SK-MEL-5 (cell line): ENCODE measurements around the gene MAOA.

DNA sequence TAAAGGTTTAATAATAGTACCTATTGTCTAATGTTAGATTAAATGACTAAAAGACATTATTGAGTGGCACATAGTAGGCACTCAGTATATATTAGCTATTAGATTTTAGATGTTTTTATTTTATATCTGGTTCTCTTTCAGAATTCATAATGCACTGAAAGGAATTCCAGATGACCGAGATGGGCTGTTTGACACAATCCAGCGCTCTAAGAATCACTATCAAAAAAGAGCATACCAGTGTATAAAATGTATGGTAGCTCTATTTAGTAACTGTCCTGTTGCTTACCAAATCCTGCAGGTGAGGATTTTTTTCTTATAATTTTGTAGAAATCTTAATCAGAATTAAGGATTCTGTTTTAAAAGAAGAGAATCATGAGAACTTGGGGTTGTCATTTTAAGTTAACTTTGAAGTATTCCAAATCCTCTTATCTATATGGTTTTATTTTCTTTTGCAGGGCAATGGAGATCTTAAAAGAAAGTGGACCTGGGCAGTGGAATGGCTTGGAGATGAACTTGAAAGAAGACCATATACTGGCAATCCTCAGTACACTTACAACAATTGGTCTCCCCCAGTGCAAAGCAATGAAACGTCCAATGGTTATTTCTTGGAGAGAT lies 104.7 kb upstream of the DDX3X start:
RAMPAGE:
- cytosol, long total RNA: no peak
- long total RNA: no peak
- nucleus, long total RNA: no peak

RAMPAGE:
- cytosol, long total RNA: no peak
- long total RNA: no peak
- nucleus, long total RNA: no peak
Measured at GRCh38 chrX:41275437-41276700, 58.1 kb upstream of the DDX3X start.

GRCh38 chrX:41302951-41303370 lies 31.0 kb upstream of the DDX3X start:
RAMPAGE:
- cytosol, long total RNA: no peak
- long total RNA: no peak
- nucleus, long total RNA: no peak

GRCh38 chrX:41353302-41353976 lies 19.5 kb downstream of the DDX3X start:
RAMPAGE:
- cytosol, long total RNA: no peak
- long total RNA: no peak
- nucleus, long total RNA: no peak

DNA sequence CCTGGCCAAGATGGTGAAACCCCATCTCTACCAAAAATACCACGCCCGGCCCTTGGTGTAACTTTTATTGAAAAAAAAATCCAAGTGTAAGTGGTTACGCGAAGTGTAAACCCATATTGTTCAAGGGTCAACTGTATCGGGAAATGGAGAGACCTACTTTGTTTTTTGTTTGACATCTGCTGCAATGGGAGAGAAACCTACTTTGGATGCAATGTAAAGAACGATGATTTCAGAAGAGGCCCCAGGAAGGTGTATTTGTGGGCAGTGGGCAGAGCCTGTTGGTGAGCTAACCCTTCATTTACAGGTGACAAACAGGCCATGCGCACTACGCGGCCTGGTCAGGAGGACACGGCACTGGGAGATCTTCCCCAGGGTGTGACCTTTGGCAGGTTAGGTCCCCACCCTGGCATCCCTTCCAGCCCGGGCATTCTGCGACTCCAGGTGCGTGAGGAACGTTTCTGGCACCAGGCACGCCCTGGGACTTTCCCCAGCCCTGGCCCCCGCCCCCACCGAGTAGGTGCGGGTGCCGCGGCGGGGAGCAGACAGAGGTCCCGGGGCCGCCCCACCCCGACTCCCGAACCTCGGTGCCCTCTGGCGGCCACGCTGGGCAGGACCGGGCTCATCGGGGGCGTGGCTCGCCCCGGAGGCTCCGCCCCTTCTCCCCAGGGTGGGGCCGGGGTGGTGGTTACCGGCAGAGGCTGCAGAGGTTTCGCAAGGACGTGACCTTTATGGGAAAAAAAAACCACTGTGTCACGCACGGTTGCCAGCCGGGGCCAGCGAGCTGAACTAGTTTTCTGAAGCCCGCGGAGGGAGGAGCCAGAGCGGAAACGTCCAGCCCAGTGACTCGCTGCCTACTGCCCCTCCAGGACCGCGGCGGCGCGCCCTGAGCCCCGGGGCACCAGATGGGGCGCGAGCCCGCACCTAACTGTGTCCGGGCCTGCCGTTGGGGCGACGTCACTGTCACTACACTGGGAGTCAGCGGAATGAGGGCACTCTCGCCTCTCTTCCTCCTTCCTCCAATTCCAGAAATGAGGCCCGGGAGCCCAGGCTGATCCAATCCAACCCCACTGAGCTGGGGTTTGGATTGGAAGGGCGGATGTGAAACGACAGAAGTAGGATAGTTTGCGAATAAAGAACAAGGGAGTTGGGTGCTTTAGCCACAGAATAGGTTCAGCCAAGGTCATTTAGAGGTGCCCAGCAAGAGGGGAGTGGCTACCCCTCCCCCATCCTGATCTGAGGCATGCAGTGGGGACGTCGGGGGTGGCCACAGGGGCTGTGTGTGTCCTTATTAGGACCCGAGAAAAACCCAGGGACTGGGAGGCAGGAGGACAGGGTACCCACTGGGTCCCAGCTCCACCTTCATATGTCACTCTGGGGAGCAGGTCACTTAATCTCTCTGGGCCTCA lies 4.9 kb upstream of the NYX start:
RAMPAGE:
- cytosol, long total RNA: no peak
- long total RNA: no peak
- nucleus, long total RNA: no peak

RAMPAGE:
- cytosol, long total RNA: no peak
- long total RNA: no peak
- nucleus, long total RNA: no peak
Measured at GRCh38 chrX:41573145-41573878, 115.5 kb upstream of the GPR34 start.

GRCh38 chrX:41899259-41899884 lies 24.0 kb downstream of the CASK start:
RAMPAGE:
- cytosol, long total RNA: no peak
- long total RNA: no peak
- nucleus, long total RNA: no peak

GRCh38 chrX:41924333-41924827 lies 1.0 kb upstream of the CASK start:
RAMPAGE:
- cytosol, long total RNA: no peak
- long total RNA: no peak
- nucleus, long total RNA: no peak

DNA sequence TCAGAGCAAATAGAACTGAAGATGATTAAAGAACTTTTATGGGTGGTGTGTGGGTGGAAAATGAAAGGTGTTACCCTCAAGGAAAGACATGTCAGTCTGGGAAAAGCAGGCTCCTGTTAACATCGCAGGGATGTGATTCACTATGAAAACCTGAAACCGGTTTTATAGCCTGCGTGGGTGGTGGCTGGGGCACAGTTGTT lies 61.2 kb upstream of the CASK start:
RAMPAGE:
- cytosol, long total RNA: no peak
- long total RNA: no peak
- nucleus, long total RNA: no peak

GRCh38 chrX:42531490-42531827 lies 246.5 kb downstream of the PPP1R2C start:
RAMPAGE:
- cytosol, long total RNA: no peak
- long total RNA: no peak
- nucleus, long total RNA: no peak

DNA sequence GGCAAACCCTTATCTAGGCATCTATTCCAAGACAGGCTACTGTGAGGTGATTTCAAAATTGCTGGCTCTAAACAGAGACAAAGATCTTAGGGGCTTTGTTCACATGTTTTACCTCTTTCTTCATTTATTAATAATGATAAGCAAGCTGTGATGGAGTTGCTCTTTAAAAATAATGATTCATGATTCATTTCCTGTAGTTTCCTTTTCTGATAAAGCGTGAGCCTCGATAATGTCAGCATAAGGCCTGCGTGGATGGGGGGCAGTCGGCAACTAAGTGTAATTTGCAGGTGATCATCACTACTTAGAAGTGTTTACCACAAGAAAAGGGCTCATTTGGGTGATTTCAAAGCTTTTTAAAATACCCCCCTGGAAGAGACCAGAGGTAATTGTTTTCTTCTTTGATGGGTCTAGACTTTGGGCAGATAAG lies 170.7 kb upstream of the PPP1R2C start:
RAMPAGE:
- cytosol, long total RNA: no peak
- long total RNA: no peak
- nucleus, long total RNA: no peak

GRCh38 chrX:43176616-43177065 lies 398.7 kb upstream of the PPP1R2C start:
RAMPAGE:
- cytosol, long total RNA: no peak
- long total RNA: no peak
- nucleus, long total RNA: no peak

GRCh38 chrX:43655978-43656804 lies at the start of gene MAOA:
TSS of gene MAOA (plus strand) at chrX:43656299.
RAMPAGE:
- cytosol, long total RNA: no peak
- long total RNA: no peak
- nucleus, long total RNA: no peak

RAMPAGE:
- cytosol, long total RNA: no peak
- long total RNA: no peak
- nucleus, long total RNA: no peak
Measured at GRCh38 chrX:43693880-43694563, 37.9 kb downstream of the MAOA start.

GRCh38 chrX:43703009-43703569 lies 47.0 kb downstream of the MAOA start:
RAMPAGE:
- cytosol, long total RNA: no peak
- long total RNA: no peak
- nucleus, long total RNA: no peak

DNA sequence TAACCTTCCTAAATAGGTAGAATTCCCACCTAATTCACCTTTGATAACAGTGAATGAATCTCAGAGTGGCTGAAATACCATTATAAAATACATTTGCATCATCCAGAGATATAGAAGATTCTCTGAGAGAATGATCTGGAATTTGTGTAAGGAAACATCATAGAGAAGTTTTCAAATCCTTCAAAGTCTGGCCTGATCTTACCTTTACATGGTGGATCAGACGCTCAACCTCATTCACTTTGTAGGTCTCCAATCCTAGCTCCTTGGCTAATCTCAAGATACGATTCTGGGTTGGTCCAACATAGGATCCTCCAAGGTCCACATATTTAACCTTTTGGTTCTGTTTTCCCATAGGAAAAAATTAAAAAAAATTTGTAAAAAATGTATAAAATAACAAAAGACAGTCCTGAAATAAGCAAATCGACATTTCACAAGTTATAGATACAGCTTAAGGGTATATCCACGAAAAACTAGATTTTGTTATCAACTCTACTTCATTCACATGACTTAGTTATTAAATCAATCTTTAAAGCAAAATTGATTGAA lies 43.5 kb downstream of the MAOB start:
RAMPAGE:
- cytosol, long total RNA: no peak
- long total RNA: no peak
- nucleus, long total RNA: no peak

GRCh38 chrX:44891353-44892001 lies 18.5 kb downstream of the KDM6A start:
RAMPAGE:
- cytosol, long total RNA: no peak
- long total RNA: no peak
- nucleus, long total RNA: no peak

GRCh38 chrX:44915699-44916033 lies 42.7 kb downstream of the KDM6A start:
RAMPAGE:
- cytosol, long total RNA: no peak
- long total RNA: no peak
- nucleus, long total RNA: no peak

DNA sequence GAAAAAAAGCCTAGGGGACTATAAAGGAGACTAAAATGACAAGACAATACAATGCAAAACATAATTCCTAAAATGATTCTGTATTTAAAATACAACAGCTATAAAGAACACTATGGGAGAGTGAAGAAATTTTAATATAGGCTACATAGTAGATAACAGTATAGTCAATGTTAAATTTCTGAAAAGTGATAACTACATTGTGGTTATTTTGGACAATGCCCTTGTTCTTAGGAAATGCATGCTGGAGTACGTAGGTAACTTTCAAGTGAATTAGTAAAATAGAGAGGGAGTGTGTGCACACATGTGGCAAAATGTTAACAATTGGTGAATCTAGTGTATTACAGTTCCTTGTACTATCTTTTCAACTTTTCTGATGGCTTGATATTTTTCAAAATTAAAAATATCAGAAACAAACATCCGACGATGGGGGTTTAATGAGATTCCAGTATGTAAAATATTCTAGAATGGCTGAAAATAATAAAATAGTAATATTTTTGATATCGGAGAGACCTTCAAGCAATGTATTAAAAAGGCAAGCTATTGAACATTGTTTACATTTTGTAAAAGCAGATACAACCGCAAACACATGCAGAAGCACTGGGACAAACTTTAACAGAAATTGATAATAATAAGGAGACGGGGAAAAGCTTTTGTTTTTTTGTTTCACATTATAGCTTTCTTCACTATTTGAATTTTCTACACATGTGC lies 55.2 kb downstream of the KDM6A start:
RAMPAGE:
- cytosol, long total RNA: no peak
- long total RNA: no peak
- nucleus, long total RNA: no peak

DNA sequence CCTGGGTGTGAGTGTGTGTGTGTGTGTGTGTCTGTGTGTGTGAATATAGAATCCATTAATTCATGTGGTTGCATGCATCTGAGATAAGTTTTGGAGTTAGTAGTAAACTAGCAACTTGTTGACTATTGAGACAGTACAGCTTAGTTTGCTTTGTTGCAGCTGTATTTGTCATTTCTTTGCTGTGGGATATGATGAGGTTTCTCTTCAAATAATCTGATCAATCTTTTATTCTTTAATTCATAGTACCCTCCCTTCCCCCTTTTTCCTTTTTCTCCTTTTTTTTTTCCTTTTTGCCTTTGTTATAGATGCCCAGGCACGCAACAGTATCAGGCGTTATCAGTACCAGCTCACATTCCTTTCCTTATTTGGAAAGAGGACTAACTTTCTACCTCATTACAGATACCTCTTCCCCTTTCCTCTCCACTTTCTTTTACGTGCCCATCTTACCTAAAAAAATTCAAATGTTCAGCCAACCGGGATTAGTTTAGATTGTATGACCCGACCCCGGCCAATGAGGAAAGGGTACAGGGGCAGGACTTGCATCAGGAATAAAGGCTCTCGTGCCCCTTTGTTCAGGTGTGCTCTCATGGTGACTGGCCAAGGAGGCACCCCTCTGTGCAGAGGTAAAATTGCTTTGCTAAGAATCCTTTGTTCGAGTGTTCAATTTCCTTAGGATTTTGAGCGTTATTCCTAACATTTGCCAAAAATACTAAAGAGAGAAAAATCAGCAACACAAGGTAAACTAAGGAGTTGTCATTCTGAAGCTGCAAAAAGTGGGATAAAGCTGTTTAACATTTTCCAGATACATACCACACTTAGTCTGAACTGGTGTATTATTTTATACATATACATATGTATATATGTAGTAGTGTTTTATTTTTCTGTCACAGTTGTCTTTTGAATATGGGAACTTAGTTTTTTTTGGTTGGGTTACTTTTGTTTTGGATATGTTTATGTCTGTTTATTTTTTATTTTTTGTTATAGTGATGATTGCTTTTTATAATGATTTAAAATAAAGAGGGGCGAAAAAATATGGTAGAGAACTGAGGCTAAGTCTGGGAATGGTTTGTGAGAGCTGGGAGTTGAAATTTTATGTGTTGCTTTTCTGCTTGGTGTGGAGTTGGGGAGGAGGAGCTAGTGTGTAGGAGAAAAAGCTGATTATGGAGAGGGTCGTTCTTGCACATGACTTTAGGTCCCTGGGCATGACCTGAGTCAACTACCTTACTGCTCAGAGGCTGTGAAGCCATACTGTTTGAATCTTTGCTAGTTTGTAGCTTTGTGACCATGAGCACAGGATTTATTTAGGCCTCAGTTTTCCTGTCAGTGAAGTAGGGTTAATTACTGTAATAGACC lies 78.1 kb downstream of the KDM6A start:
RAMPAGE:
- cytosol, long total RNA: no peak
- long total RNA: no peak
- nucleus, long total RNA: no peak